Calu3 (cell line): ENCODE data around the genes VTN and ALDOC.

GRCh38 chr17:27456544-27457134 is 391 bp downstream of the KSR1 start:
- PRO-cap = no peak

DNA sequence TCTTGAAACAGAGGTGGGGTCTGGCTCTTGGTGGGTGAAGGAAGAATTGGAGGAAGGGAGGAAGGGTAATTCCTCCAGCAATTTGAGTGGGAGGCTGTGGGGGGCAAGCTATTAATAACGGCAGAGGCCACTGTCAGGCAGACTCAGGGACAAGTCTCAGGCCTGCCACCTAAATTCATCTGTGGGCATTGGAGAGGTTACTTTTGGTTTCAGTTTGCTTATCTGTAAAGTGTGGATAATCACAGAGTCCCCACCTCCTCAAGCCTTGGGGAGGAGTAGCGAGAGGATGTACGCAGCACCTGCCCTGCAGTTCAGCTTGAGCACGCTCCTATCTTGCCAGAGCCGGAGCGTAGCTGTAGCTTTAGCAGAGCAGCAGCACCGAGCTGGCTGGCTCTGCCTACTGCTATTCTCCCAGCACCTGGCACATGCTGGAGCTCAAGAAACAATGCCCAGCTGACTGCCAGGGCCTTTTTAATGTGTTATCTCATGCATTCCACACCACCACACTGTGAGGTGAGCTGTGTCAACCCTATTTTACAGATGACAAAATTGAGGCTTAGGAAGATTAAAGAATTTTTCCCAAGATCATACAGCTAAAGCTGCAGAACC is 7.7 kb upstream of the NOS2 start:
- PRO-cap = no peak

- PRO-cap = no peak
Observed at GRCh38 chr17:28030223-28030770, 12.2 kb upstream of the NLK start.

DNA sequence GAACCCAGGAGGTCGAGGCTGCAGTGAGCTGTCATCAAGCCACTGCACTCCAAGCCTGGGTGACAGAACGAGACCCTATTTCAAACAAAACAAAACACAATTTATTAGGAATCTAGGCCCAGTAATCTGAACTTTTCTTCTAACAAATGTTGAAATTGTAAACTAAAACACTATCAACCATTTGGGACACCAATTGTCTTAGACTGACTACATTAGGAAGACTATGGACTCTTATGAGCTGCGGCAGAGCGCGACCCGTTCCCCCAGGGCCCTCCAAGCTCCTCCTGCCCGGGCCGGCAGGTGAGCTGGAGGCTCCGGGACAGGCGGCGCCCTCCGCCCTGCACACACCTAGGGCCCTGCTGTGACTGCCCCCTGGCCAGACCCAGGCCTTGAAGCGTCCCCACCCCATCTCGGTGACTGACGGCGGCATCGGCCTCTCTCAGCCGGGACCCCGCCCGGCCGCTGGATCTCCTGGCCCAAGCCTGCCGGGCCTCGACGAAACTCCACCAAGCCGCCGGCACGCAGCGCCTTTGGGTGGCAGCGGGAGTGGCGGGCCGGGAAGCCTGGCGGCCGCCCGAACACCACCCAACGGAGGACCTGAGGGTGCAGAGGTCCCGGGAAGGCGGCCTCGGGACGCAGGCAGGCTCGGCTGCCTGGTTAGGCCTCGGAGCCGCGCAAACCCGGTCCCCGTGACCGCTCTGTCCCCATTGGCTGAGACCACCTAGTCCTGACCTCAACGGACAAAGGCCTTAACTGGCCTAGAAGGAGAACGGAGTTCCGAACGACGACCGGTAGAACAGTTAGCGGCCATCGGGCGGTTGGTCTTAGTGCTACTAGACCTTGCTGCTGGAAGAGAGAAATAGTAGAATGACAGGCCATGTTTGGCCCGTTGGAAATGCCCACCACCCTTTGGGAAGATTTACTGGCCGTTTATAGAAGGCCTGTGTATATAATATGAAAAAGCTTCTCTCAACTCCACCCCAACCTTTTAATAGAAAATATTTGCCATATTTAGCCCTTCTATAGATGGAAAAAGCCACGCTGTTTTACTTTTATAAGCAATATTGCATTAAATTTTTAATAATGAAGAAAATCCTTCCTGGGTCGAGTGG is 12.0 kb upstream of the TMEM97 start:
- PRO-cap = no peak

- PRO-cap = bidirectional peak, plus-strand start at chr17:28319133, minus-strand start at chr17:28318939
Observed at GRCh38 chr17:28318698-28318991, 355 bp upstream of the TMEM97 start.

DNA sequence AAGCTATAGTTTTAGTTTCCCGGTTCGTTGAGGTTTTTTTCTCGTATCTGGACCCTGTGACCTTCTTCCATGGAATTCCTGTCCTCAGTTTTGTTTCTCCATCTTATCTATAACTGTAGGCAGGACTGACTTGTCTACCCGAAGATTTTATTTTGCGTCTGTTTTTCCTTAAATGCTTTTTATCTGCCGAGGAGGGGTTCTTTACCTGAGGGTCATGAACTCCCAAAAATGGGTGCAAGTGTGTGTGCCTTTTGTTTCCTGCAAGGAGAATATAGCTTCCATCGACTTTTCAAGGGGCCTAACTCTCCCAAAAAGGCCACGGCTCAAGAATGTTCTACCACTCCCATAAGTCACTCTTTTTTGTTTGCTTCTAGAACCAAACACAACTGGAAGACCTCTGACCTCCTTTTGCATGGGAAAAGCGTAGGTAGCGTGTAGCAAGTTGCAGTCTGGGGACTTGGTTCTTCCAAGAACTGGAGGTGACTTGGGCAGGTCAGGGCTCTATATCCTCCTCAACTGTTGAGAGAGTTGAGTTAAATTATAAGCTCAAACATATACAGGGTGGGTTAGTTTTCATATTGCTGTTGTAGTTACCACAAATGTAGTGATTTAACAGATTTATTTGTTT is 1.2 kb downstream of the TMEM97 start:
- PRO-cap = no peak

- PRO-cap = no peak
Observed at GRCh38 chr17:28370162-28371079, at the start of gene VTN. VTN (minus strand) TSS chr17:28370307.

GRCh38 chr17:28497917-28498219 is 8.3 kb upstream of the FOXN1 start:
- PRO-cap = no peak

DNA sequence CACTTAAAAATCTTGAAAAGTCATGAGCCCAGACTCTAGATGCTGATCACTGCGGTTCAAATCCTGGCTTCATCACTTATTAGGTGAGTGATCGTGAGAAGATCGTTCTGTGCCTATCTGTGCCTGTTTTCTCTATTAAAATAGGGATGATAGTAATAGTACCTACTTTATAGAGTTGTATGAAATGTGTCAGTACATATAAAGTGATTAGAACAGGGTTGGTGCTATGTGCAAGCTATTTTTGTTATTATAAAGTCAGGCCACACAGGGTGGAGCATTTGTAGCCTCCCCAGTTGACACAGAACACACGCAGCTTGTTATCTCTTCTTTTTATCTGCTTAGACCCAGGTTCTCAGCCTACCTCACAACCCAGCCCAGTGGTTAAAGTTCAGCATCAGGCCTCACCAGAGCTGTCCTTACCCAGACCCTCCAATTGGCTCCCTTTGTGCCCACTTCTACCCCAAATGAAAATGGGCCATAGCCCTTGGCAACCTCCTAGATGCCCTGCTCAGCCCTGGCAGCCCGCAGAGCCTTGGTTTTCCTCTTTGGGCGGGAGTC is 857 bp upstream of the PIGS start:
- PRO-cap = no peak

DNA sequence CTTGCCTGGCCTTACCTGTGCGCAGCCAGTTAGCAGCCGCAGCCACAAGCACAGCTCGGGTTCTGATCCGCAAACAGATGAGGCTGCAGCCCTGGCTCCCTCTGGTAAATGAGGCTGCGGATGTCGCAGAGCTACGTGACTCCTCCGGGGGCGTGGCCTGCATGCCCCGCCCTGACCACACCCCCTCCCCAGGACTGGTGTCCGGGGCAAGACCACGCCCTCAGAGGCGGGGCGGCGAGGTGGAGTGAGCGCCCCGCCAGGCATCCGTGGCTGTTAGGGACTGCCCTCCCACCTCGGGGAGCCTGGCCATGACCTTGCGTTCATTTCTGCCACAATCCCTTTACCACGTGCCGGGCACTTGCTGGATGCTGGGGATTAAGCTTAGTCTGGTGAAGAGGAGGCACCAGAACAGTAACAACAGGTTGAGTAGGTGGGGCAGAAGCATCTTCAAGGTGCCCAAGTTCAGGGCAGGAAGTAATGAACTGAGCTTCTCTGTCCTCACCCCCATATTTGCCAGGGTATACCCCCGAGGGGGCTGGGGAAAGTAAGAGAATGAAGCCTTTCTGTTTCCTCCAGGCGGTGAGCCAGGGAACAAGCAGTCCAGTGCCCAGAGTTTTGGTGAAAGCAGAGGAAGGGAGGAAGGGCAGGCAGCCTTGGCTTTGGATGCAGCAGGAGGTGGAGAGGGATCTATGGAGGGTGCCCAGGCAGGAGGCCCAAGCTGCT is at the start of gene ALDOC:
Gene ALDOC (minus strand): TSS at position 110 of the 723 bp plus-strand sequence.
- PRO-cap = no peak

DNA sequence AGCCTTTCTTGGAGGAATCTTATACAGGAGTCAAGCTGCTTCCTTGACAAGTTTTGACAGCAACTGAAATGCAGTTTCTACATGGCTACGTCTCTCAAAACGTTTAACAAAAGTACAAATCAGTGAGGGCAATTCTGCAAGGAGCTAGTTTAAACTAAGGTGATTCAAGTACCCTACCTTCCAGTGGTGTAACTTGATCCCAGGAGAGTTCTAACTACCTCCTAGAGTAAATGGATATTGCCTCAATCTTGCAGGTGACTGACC is 960 bp downstream of the SPAG5 start:
- PRO-cap = no peak

- PRO-cap = no peak
Observed at GRCh38 chr17:28633191-28633752, 11.7 kb downstream of the BLTP2 start.

- PRO-cap = no peak
Observed at GRCh38 chr17:28675320-28675809, 13.4 kb downstream of the SUPT6H start.

- PRO-cap = no peak
Observed at GRCh38 chr17:28724004-28724484, 2.0 kb downstream of the TLCD1 start.

DNA sequence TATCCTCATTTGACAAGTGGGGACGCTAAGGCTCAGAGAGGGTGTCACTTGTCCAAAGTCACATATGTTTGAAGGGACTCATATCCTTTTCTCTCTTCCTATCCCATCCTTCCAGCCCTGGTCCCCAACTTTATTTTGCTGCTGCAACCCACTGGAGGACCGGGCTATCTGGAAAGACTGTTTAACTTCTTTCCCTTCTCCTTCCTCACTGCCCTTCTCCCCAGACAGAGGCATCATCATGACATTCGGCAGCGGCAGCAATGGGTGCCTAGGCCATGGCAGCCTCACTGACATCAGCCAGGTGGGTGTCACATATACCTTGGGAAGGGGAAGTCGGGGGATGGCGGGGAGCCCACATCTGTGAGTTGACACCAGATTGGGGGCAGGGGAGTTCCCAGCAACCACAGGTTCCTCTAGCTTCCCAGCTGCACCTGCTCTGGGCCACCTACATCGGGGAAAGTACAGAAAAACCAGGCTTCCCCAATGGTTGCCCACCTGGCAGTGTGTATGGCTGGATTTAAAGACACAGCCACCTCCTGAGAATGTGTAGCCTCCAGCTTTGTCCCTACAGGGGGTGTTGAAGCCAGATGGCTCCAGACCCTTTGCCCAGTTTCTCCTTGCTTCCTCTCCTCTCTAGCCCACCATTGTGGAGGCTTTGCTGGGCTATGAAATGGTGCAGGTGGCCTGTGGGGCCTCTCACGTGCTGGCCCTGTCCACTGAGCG is 5.2 kb upstream of the TRAF4 start:
- PRO-cap = no peak

GRCh38 chr17:28746455-28747526 is 3.0 kb downstream of the TRAF4 start:
- PRO-cap = bidirectional peak, plus-strand start at chr17:28746928, minus-strand start at chr17:28746605

DNA sequence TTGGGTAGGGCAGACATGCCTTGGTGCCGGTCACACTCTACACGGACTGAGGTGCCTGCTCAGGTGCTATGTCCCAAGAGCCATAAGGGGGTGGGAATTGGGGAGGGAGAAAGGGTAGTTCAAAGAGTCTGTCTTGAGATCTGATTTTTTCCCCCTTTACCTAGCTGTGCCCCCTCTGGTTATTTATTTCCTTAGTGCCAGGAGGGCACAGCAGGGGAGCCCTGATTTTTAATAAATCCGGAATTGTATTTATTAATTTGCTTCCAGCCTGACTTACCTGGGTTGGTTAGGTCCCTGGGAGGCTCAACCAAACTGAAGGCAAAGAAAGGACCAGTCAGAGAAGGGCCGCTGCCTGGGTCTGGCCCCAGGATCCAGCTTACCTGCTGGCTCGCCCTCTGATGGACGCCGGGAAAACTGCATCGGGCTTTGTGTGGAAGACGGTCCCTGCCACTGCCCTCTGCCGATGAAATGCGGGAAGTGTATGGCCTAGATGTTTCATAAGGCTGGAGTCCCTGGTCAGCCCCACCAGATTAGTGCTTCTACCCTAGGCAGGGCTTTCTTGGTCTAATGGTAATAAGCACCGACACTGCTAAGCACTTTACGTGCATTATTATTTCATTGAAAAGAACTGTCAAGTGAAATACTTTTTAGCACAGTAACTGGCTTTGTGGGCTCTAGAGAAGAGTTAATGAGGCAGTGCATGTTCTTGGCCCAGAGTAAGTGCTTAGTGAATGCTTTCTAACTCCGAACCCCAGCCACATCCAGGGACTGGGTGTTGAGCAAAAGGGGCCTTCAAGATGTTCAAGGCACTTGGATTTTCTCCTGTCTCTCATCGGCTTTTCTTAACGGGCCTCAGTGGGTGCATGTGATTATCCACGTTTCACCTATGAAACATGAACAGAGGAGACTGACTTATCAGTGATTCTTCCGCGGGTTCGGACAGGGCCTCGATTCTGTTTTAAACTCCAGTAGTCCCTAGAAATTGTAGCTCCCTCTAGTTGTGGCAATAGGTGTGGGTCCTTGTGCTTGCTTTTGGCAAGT is 6.3 kb downstream of the TRAF4 start:
- PRO-cap = no peak

GRCh38 chr17:28807971-28808619 is 34.5 kb downstream of the FAM222B start:
- PRO-cap = bidirectional peak, plus-strand start at chr17:28808220, minus-strand start at chr17:28808062

DNA sequence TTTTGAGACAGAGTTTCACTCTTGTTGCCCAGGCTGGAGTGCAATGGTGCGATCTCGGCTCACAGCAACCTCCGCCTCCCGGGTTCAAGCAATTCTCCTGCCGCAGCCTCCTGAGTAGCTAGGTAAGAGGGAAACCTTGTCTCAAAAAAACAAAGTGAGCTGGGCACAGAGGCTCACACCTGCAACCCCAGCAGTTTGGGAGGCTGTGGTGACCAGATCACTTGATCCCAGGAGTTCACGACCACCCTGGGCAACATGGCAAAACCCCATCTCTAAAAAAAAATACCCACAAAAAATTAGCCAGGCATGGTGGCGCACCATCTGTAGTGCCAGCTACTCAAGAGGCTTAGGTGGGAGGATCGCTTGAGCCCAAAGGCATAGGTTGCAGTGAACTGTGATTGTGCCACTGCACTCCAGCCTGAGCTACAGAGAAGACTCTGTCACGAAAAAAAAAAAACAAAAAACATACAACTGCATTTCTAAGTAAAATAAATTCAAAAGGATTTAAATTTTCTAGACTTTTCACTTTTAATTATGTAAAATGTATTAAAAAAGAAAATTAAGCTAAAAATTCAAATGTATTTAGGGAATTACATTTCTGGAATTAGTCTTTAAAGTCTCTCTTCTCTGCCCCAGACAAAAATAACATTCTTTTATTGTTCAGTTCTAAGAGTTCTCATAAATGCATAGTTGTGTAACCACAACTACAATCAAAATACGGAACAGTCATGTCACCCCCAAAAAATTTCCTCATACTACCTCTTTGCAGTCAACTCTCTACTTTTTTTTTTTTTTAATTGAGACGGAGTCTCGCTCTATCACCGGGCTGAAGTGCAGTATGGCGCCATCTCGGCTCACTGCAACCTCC is 14.2 kb downstream of the FAM222B start:
- PRO-cap = no peak

DNA sequence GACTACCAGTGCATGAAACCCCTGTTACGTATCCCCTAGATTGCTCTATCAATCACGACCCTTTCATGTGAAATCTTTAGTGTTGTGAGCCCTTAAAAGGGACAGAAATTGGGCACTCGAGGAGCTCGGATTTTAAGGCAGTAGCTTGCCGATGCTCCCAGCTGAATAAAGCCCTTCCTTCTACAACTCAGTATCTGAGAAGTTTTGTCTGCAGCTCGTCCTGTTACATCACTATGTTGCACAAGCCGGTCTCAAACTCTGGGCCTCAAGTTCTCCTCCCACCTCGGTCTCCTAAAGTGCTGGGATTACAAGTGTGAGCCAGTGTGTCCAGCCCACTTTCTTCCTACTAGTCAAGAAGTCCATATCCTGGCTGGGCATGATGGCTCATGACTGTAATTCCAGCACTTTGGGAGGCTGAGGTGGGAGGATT is 3.7 kb downstream of the FLOT2 start:
- PRO-cap = no peak